REH cell (cell line): ENCODE results near the genes MTFMT and DENND4A.

- PRO-cap: no peak
Observed at GRCh38 chr15:64944272-64944716, 32.6 kb downstream of the ANKDD1A start.

GRCh38 chr15:64949473-64950296 is 38.0 kb downstream of the ANKDD1A start:
- PRO-cap: no peak

- PRO-cap: no peak
Observed at GRCh38 chr15:65009370-65010019, 19.8 kb upstream of the SPG21 start.

DNA sequence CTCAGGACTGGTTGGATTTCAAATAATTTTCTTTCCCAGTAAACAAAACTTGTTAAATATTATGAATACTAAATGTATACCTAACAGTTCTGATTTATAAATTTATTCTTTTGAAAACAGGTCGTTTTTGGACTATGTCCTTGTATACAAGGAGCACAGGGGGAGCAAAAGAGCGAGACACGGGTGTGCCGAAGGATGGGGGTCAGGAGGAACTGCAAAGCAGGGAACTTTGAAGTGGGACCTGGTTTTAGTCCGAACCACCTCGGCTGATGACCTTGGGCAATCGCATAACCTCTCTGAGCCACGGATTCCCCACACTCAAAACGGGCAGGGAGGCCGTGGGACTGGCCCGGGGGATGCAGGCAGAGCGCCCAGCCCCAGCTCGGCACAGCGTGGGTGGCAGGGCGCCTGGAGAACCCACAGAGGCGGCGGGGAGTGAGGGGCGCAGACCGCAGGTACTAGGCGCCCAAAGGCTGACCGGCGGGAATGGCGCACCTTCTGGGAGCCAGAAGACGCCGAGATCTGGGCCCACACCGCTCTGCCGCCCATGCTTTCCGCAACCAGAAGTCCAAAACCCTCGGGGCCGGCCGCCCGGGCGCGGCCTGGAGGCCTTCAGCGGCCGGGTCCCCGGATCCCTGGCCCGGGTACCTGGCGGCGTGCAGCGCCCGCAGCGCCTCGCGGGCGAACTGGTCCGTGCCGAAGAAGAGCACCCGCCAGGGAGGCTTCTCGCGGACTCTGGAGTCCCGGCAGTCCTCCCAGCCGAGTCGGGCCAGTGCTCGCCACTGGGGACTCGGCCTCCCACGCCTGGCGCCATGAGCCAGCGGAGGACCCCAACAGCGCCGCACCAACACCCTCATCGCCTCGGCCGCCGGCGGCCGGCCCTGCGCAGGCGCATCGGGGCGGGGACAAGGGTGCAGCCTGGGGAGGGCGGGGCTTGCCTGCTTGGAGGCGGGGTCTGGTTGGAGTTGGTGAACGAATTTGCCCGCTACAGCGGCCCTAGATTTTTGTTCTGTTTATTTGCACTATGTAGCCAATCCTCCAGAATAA is at the start of gene MTFMT:
TSS of gene MTFMT (minus strand) at position 883 of the 1,047 bp plus-strand sequence.
- PRO-cap: unidirectional peak, plus-strand start at position 420 of the sequence; bidirectional peak, plus-strand start at position 945 of the sequence, minus-strand start at position 883 of the sequence

- PRO-cap: no peak
Observed at GRCh38 chr15:65094086-65094845, 17.7 kb downstream of the KBTBD13 start.

DNA sequence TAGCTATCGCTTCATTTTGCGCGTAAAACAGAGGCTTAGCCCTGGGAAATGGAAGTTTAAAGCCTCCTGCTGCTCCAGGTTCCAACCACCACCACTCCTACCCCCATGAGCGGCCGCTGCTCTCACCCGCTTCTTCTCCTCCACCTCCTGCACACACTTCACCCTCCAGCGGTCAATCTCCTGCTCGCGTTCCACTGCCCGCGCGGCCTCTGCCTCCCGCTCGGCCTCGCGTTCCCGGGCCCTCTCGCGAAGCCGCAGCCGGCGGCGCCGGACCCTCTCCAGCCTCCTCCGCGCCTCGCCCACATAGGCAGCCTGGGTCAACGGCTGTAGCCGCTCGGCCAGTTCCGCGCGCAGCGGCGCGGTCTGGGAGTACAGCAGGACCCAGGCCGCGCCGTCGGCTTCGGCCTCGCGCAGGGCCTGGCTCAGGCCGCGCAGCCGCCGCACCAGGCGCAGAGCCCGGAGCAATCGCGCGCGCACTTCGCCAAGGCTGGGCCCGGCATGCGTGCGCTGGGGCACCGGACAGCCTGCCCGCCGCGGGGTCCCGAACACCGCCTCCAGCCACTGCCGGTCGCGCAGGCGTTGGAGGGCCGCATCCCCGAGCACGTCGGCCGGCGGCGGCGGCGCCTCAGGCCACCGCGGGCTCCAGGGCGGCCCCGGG is 693 bp downstream of the PDCD7 start:
- PRO-cap: bidirectional peak, plus-strand start at position 175 of the sequence, minus-strand start at position 160 of the sequence

- PRO-cap: no peak
Observed at GRCh38 chr15:65414666-65415753, 7.7 kb downstream of the IGDCC4 start.

GRCh38 chr15:65534272-65534819 is 4.1 kb downstream of the HACD3 start:
- PRO-cap: no peak

GRCh38 chr15:65539888-65540240 is 9.6 kb downstream of the HACD3 start:
- PRO-cap: no peak

DNA sequence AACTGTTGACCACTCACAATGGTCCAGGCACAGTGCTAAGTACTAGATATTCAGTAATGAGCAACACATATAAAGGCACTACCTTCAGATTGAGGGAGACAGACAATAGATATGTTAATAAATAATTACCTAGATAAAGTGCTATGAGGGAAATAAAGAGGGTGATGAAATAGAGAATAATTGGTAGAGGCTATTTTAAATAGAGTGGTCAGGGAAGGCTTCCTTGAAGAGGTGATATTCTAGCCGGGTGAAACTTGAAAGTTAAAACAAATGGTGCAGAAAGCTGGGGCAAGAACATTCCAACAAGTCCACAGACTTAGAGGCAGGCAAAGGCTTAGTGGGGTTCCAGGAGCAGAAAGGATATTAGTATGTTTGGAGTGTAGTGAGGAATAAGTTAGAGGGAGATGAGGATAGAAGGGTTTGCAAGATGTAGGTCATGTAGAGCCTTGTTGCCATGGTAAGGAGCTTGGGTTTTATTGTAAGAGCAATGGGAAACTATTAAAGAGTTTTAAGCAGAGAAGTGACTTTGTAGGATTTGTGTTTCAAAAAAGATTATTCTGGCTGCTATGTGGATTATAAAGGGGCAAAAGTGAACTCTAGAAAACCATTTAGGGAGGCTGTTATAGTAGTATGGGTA is 10.1 kb downstream of the HACD3 start:
- PRO-cap: no peak

- PRO-cap: no peak
Observed at GRCh38 chr15:65689774-65690331, 68.1 kb downstream of the SLC24A1 start.

GRCh38 chr15:65791341-65791663 is 791 bp downstream of the DENND4A start:
- PRO-cap: no peak

- PRO-cap: bidirectional peak, plus-strand start at chr15:65792473, minus-strand start at chr15:65792293; bidirectional peak, plus-strand start at chr15:65792668, minus-strand start at chr15:65792624
Observed at GRCh38 chr15:65791955-65793132, at the start of gene DENND4A. DENND4A (minus strand) TSS chr15:65792293.

DNA sequence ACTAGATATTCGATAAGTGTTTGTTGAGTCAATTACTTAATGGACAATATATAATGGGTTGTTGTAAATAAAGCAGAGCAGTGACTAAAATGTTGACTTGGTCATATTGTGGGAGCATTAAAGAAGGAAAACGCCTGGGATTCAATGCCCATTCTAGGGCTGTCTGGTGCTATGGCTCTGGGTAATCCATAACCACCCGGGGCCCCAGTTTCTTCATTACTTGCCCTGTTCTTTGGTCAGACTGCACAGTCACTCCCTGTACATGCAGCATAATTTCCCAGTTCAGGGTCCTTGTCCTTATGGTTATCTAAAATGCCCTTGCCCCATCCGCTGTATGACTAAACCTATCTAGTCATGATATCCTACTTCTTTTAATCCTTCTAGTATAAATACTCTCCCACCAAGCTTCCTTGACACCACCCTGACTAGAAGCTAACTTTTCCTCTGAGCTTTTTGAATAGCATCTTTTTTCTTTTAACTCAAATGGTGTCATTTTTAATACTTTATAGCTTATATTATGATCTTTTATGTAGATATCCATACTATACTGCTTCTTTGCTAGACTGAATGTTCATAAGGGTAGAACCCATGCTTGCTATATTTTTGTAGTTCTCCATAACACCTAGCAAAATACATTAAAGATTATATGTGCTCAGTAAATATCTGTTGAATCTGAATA is 27.6 kb upstream of the DENND4A start:
- PRO-cap: no peak

GRCh38 chr15:65828522-65829130 is 36.5 kb upstream of the DENND4A start:
- PRO-cap: no peak

GRCh38 chr15:65862872-65863301 is 6.4 kb upstream of the RAB11A start:
- PRO-cap: no peak

DNA sequence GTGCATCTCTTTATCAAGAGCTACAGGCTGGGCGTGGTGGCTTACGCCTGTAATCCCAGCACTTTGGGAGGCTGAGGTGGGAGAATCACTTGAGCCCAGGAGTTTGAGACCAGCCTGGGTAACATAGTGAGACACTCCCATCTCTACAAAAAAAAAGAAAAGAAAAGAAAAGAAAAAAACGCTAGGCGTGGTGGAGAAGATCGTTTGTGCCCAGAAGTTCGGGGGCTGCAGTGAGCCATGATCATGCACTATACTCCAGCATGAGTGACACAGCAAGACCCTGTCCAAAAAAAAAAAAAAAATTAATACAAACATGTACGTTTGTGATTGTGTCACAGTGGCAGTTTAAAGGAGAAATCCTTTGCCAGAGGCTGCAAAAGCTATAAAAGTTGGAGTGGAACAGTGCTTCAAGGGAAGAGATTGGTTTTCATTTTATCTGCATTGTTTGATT is 909 bp upstream of the DIS3L start:
- PRO-cap: unidirectional peak, plus-strand start at position 213 of the sequence; unidirectional peak, plus-strand start at position 376 of the sequence

DNA sequence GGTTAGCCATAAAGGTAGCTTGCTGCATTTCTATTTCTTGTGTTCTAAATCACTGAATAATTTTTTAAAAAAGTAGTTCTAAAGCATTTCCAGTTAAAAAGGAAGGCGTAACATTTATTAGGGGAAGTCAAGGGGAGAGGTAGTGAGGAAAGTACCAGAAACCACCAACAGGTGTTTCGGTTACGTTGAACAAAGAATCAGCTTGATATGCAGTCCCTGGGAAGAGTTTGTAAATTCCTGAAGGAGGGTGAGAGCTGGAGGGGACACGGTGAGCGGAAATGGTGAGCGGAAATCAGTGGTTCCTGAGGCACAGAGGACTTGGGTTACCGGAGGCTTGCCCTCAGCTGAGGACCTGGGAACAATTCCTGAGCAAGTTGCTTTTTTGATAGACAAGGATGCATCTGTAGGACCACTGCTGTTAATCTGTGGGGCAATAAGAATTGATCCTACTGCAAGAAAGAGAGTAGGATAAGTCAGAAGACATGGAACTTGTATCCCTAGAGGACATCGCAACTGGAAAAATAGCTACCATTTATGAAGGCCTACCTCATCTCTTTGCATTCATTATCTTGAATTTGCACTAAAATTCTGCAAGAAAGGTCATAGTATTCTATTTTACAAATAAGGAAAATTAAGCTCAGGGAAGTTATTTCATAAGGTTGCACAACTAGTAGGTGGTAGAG is 17.9 kb downstream of the MAP2K1 start:
- PRO-cap: no peak

GRCh38 chr15:66410958-66411627 is 24.4 kb downstream of the MAP2K1 start:
- PRO-cap: no peak

DNA sequence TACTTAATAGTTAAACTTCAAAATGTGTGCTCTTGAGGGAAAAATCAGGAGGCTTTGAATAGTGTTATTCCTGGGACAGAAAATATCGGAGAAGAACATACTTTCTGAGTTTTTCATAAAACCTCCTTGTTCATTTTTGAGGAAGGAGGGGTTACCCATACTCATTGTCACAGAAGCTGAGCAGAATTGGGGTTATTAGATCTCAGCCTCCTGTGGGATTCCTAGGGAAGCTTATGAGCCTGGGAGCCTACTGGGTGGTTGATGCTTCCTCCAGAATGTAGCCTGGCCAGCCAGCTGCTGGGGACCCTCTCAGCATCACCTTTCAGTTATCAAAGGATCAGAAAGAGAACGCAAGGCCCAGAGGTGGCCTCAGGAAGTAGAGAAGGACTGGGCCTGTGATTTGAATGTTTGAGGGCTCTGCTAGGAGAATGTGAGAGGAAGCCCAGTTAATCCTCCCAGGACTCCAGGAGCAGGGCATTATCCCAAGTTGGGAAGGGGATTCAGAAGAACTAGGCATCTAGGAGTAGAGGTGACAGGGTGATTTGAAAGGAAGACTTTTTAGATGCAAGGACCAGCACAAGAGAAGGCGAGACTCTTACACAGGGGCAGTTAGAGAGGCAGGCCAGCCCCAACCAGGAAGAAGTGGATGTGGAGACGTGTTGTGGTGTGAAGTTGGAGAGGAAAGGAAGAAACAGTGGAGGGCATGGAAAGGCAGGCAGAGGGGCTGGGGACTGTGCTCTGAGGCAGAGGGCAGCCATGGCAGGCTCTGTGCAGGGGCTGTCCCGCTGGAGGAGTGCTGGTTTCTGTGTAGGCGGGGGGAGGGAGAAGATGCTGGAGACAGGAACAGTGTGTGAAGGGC is 21.4 kb downstream of the SNAPC5 start:
- PRO-cap: no peak